ENCODE data around the genes PIK3R2, ISYNA1 and REX1BD.

DNA sequence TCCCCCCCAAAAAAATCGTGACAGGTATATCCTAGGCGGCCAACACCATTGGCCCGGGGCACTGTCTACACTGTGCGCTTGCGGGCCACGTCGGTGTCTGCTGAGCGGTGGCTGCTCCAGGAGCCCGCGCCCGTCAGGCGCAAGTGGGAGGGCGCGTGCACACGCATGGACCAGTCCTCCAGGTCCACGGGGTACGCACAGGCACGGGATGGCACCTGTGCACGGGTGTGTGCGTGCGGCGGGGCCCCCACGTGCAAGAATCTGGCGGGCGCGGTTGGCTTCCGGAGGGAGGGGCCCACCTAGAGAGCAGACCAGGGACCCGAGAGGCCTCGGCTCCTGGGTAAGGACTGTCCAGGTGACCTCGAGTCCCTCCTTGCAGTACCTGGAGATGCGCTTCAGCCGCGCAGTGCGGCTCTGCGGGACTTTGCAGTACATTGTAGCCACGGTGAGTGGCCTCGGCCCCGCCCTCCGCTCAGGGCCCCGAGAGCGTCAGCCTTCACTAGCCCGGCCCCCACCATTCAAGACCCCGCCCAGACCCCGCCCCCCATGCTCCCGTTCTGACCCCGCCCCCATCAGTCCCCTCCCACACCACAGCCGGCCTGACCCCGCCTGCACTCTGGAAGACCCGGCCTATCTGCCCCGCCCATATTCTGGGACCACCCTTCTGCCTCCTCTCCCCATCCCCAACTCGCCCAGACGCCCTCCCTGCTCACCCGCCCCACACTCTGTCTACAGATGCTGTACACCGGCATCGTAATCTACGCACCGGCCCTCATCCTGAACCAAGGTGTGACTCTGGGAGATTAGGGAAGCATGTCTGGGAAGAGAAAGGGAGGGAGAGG, 2.2 kb downstream of the SLC5A5 start:
- RRBS, result 5% methylated on average over 5 of the region's 57 CpGs

GRCh38 chr19:18006758-18007571, 1.0 kb upstream of the ARRDC2 start:
- RRBS, result 19% methylated on average over 2 of the region's 46 CpGs

DNA sequence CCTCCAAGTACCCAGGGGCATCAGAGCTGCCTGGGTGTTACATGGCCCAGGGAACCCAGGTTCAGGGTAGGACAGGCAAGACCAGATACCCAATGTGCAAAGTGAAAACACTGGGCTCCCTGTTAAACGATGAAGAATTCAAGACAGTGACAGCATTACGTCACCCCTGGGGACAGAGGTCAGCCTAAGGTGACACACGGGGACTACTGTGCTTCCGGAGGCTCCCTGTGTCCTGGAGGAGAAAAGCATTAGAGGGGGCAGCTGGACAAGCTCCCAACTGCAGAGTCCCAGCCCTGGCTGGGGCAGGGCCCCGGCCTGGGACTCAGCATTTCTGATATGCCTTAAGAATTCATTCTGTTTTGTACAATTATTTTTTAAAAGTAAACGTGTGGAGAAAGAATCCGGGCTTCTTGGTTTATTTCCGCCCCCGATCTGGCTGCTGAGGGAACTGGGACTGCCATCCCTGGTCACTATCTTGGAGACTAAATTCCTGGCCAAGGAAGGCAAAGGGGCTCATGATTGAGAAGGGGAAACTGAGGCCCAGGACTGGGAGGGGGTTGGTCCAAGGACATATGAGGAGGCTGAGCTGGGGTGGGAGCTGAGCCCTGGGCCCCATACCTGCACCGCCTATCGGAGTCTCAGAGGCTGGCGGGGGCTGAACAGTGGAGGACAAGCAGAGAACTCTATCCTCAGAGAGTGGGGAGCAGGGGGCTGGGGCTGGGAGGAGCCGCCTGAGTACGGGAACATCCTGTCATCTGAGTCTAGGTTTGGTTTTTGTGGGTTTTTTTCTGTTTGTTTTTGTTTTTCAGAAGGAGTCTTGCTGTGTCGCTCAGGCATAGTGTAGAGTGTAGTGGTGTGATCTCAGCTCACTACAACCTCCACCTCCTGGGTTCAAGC, 6.0 kb downstream of the ARRDC2 start:
- RRBS, result 94% methylated on average over 2 of the region's 15 CpGs

DNA sequence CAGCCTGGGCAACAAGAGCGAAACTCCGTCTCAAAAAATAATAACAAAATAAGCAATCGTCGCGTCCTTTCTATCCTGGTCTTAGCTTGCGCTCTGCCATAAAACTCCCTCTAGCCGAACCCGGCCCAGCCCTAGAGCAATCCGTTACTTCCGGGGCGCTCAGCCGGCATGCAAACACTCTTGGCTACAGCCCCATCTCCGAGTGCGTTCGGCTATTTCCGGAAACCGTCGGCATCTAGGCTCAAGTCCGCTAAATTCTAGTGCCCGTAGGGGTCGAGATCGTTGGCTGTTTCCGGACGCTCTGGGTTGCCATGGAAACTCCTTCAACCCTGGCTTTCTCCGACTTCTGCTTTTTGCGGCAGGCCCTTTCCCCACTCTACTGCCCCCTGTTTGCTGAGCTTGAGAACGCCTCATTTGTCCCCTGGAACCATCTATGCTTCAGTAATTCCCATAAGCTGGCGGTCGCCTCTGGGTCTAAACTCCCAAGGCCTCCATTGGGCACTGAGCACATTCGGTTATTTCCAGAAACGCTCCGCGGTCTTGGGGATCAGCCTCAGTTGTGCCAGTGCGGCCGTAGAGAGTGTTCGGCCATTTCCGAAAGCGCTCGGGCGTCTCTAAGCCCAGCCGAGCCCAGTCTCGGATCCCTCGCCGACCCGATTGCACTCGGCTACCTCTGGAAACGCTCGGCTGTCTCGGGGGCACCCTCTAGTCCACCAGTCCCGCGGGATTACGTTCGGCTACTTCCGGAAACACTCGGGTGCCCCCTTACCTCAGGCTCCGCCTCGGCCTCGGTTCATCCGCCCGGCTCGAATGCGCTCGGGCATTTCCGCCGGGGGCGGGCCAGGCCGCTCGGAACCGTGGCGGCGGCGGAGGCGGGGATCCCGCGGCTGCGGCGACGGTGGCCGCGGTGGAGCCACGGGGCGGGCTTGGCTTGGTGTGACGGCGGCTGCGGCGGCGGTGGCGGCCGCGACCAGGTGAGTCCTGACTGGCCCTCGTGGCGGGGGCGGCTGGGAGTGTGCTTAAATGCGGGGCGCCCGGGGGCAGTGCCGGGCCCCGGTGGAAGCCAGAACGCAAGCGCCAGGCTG, at the start of gene PIK3R2:
Gene PIK3R2 (plus strand): TSS at position 843 of the 1,085 bp plus-strand sequence.
- RRBS, result 2% methylated on average over 19 of the region's 100 CpGs

DNA sequence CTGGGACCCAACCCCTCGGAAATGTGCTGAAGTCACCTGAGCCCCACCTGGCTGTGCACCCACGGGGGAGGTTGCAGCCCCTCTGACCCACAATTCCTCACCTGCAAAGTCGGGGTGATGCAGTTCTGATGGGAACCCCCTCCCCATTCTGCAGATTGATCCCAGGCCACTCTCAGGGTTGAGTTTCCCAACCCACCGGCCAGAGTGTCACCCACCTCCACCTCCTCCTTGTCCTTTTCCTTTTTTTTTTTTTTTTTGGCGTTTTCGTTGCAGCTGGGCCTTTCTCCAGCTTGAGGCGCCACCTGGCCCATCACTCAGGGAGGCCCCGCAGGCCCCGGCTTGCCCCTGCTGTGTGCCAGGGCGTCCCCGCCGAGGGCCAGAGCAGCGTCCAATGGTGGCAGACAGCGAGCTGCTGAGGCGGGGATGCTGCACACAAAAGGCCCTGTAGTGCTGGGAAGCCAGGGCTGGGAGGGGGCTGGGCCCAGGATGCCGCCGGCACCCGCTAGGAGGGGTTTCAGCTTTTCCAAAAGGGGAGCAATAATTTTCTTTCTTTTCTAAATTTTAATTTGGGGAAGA, 4.6 kb downstream of the PIK3R2 start:
- RRBS, result no CpG with 5 or more reads among the region's 18 CpGs

GRCh38 chr19:18262072-18262929, 12.0 kb downstream of the IQCN start:
- RRBS, result no CpG with 5 or more reads among the region's 2 CpGs

GRCh38 chr19:18280536-18280943, 882 bp downstream of the JUND start:
- RRBS, result 3% methylated on average over 14 of the region's 61 CpGs

GRCh38 chr19:18340974-18341646, 712 bp downstream of the PGPEP1 start:
- RRBS, result no CpG with 5 or more reads among the region's 19 CpGs

- RRBS, result no CpG with 5 or more reads among the region's 7 CpGs
These were observed 746 bp downstream of the GDF15 start for GRCh38 chr19:18386750-18387058.

DNA sequence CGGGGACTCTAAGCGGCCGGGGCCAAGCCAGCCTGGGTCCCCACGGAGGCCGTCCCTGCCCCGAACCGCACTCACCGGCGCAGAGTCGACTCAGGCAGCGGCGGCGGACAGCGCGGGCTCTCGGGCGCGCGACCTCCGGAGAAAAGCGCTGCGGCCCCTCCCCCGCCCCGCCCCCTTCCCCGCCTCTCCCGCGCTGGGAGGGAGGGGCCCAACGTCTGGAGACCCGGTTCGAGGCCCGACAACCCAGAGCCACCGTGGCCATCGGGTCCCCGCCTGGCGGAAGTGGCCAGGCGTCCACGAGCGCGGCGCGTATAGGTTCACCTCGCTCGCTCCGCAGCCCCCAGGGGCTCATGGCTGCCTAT, at the start of gene ISYNA1:
Gene ISYNA1 (minus strand): TSS at position 116 of the 362 bp plus-strand sequence.
- RRBS, result 2% methylated on average over 22 of the region's 44 CpGs

- RRBS, result 0% methylated on average over 1 of the region's 11 CpGs
These were observed 2.4 kb upstream of the ISYNA1 start for GRCh38 chr19:18440291-18440859.

GRCh38 chr19:18456259-18457002, 18.5 kb upstream of the ISYNA1 start:
- RRBS, result no CpG with 5 or more reads among the region's 10 CpGs

- RRBS, result 93% methylated on average over 8 of the region's 17 CpGs
These were observed 31.3 kb upstream of the ISYNA1 start for GRCh38 chr19:18469188-18469628.

DNA sequence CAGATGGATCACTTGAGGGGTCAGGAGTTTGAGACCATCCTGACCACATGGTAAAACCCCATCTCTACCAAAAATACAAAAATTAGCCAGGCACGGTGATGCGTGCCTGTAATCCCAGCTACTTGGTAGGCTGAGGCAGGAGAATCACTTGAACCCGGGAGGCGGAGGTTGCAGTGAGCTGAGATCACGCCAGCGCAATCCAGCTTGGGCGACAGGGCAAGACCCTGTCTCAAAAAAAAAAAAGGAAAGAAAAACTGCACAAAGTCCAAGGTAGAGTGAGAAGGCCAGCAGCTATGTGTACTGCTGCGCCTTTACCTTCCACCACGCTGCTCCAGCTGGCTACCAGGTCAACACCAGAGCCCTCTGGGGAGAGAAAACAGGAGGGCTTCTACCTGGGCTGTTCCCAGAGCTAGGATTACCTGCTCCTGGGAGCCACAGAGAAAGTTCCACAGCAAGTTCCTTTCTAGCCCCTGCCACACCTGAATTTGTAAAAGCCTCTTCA, 3.3 kb downstream of the ELL start:
- RRBS, result no CpG with 5 or more reads among the region's 9 CpGs

DNA sequence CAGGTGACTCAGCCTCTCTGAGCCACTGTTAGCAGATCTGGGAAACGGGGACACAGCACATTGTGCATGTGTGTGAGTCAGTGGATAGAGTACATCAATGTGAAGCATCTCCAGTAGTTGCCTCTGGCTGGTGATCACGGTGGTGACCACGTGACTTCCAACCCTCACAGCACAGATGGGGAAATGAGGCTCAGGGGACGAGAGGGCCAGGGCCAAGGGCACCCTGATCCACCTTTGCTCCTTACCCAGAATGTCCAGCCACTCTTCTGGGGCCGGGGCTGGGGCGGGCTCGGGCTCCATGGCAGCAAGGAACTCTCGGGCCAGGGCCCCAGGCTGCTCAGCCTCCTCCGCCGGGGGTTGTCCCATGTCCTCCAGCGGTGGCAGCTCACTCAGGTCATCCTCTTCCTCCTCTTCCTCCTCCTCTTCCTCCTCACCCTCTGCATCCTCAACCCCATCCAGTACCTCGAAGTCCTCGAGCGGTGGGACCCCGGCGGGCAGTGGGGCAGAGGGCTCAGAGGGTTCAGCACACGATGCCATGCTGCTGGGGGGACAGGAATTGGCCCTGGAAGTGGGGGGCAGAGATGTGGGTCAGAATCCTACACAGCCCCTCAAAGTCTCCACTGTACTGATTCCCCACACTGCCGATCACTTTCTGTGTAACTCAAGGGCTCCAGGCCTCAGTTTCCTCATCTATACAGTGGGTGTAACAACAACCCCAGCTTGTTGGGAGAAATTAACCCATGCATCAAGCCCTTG, 1.8 kb downstream of the FKBP8 start:
- RRBS, result 93% methylated on average over 5 of the region's 18 CpGs

DNA sequence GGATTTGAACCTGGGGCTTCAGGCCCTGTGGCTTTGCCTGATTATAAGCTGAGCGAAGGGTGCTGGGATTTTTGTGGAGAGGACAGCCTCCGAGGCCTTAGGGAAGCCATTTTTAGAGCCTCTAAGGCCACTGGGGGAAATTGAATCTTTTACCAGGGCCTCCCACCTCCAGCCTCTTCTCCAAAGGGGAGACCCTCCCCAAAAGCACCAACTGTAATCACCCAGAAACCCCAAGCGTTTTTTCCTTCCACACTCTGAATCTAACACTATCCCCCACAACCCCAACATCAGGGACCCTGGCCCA, 1.1 kb downstream of the FKBP8 start:
- RRBS, result no CpG with 5 or more reads among the region's 3 CpGs

DNA sequence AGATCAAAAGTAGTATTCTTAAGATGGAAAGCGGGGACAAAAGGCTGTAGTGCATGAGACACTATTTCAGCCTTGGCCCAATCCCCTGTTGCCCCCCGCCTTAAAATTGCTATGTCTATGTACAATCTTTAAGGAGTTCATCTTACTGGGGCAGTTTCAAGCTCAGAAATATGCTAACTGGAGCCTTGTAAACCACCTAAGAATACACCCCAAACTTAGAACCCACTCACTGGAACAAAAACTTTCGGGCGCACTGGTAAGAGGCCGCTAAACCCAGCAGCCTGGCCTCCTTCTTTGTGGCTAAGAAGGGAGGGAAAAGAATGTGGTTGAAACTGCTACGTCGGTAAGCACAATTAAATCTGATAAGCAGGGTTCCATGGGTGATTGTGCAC, 7.0 kb downstream of the UBA52 start:
- RRBS, result no CpG with 5 or more reads among the region's 7 CpGs

GRCh38 chr19:18588237-18588925, at the start of gene REX1BD:
Gene REX1BD, plus strand, starts transcription at chr19:18588798.
- RRBS, result 3% methylated on average over 8 of the region's 42 CpGs

DNA sequence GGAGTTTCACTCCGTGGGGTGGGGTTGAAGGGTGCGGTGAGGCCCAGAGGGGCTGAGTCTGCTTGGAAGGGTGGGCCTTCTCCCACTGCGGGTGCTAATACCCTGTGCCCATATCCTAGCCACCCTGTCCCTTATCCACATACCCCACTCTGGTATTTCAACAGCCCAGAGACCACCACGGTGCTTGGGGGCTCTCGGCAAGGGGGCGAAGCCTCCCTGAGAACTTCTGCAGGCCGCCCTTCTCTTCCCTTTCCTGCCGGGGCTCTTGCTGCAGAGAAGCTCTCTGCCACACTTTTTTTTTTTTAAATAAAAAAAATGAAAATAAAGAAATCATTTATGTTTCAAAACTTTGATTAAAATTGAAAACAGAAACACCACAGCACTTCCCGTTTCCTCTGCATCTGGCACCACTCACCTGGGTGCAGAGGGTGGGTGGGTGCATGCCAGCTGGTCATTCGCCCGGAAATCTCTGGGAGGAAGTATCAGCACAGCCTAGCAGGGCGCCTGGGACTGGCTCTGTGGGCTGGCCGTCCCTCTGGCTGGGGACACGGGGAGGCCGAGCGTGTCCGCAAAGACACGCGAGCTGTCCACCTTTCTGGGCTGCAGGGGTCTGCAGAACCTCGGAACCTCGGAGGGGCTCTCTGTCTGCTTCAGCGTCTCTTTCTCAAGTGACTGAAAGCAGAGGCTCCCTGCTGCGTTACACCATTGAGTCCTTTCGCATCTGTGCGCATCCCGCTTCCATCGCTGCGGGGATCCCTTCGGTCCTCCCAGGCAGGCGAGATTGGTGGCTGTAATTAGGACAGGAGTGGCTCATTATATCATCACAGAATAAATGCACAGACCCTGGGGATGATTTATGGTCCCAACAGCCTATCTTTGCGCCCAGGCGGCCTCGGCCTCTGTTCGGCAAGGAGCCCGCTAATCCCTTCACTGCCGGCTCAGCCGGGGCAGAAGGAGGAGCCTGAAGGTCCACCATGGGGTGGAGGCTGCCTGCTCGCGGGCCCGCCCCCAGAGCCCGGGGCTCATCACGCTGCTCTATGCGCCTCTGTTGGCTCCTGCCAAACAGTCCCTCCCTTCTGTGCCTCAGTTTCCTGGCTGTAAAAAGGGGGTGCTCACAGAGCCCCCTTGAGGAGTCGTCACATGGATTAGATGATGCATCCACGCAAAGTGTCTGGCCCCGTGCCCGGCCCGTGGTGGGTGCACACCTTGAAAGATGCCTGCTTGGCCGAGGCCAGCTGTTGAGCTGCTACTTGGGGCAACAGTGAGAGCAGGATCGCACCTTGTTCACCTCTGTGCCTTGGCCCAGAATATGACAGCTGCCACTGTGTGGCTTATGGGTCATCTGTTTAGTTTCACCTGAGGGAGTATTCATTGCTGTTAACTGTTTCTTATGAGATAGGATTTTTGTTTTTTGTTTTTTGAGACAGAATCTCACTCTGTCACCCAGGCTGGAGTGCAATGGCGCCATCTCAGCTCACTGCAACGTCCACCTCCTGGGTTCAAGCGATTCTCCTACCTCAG, 17.3 kb downstream of the CRTC1 start:
- RRBS, result 0% methylated on average over 5 of the region's 53 CpGs

- RRBS, result 2% methylated on average over 41 of the region's 84 CpGs
These were observed 905 bp downstream of the UPF1 start for GRCh38 chr19:18832234-18833493.

Data from GM19239 (cell line).